Measurements from ENCODE around the genes AGBL1, MRPL46 and MRPS11.

DNA sequence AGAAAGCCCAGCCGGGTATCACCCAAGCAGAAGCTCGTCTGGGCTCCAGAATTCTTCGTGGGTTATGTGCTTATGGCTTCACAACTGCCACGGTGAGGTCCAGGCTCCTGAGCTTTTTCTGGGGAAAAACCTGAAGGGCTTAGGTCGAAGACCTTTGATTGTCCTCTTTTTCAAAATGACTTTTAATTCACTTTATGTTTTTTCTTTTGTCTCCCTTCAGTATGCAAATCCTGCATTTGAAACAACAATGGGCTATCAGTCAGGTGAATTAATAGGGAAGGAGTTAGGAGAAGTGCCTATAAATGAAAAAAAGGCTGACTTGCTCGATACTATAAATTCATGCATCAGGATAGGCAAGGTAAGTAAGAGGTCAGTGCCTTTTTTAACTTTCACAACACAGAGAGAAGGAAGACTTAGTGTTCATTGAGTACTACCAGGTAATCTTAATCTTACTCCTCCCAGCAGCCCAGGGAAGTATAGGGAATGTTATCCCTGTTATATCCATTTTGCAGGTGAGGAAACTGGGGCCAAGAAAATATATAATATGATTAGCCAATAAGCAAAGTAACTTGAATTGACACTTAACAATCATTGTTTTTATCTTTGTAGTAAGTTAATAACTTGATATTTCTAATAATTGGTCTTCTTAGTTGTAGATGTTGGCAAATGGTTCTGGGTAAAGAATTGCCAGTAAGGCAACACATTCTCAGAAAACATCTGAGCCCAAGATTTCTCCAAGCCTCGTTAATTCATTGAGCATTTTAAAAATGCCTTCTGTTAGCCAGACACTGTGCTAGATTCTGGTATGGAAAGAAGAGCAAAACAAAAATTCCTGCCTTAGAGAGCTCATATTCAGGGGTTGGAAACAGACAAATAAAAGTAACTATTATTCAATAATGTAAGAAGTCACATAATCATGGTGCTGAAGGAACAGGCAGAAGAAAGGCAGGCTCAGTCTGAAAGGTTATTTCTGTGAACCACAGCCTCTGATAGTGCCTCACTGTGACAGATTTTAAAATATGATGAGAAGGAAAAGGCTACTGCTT is 109.5 kb downstream of the PDE8A start:
- PRO-cap, 2 experiments, result no peak in any of the 2 experiments

GRCh38 chr15:85105043-85105571 is 123.5 kb downstream of the PDE8A start:
- PRO-cap, 2 experiments, result no peak in any of the 2 experiments

- PRO-cap, 2 experiments, result no peak in any of the 2 experiments
Observed at GRCh38 chr15:85114277-85115144, 132.9 kb downstream of the PDE8A start.

DNA sequence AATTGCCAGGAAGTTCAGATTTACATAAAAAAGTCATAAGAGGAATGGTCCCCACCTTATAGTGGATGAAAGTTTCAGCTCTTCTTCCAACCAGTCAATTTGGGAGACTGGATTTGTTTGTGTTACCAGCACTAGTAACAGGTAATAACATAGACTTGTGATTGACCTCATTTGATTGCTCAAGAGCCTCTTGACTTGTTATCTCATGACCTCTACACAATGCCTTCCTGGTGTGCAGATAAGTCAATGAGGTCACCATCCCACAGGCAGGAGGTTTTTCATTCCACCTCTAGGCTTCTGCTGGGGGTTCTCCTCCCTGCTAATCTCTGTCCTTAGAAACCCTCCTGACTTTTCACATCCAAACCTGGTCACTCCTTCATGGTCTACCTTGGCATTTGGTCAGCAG is 33.7 kb upstream of the AKAP13 start:
- PRO-cap, 2 experiments, result no peak in any of the 2 experiments

DNA sequence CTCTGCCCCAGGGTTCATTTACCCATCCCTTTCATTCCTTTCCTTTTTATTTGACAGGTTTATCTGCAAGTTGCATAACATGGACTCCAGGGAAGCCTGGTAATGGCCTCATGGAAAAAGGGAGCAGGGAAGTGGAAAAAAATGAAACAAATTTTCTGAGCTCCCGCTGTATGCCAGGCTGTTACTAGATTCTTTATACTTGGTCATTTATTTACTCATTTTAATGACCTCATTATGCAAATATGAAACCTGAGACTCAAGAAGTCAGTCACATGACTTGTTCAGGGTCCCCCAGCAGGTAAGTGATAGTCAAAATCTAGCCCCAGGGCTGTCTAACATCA is 32.8 kb upstream of the AKAP13 start:
- PRO-cap, 2 experiments, result no peak in any of the 2 experiments

DNA sequence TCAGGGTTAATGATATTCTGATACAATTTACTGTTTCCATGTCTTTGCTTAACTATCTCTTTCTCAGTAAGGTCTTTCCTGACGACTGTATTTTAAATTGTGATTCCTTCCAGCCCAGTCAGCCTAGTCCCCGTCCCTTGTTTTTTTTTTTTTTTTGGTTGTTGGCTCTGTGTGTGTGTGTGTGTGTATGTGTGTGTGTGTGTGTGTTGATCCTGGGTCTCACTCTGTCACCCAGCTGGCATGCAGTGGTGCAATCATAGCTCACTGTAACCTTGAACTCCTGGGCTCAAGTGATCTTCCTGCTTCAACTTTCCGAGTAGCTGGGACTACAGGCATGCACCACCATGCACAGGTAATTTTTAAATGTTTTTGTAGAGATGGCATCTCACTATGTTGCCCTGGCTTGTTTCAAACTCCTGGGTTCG is 31.4 kb upstream of the AKAP13 start:
- PRO-cap, 2 experiments, result no peak in any of the 2 experiments

DNA sequence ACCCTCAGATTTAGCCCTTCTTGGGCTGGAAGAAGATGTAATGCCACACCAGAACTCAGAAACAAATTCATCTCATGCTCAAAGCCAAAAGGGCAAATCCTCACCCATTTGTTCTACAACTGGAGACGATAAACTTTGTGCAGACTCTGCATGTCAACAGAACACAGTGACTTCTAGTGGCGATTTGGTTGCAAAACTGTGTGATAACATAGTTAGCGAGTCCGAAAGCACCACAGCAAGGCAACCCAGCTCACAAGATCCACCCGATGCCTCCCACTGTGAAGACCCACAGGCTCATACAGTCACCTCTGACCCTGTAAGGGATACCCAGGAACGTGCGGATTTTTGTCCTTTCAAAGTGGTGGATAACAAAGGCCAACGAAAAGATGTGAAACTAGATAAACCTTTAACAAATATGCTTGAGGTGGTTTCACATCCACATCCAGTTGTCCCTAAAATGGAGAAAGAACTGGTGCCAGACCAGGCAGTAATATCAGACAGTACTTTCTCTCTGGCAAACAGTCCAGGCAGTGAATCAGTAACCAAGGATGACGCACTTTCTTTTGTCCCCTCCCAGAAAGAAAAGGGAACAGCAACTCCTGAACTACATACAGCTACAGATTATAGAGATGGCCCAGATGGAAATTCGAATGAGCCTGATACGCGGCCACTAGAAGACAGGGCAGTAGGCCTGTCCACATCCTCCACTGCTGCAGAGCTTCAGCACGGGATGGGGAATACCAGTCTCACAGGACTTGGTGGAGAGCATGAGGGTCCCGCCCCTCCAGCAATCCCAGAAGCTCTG is 199.7 kb downstream of the AKAP13 start:
- PRO-cap, 2 experiments, result peak in 2 of 2 experiments; most common plus-strand start position 637 of the sequence (in 2); most common minus-strand start position 532 of the sequence (in 2)

GRCh38 chr15:85669497-85669986 is 125.2 kb downstream of the KLHL25 start:
- PRO-cap, 2 experiments, result no peak in any of the 2 experiments

DNA sequence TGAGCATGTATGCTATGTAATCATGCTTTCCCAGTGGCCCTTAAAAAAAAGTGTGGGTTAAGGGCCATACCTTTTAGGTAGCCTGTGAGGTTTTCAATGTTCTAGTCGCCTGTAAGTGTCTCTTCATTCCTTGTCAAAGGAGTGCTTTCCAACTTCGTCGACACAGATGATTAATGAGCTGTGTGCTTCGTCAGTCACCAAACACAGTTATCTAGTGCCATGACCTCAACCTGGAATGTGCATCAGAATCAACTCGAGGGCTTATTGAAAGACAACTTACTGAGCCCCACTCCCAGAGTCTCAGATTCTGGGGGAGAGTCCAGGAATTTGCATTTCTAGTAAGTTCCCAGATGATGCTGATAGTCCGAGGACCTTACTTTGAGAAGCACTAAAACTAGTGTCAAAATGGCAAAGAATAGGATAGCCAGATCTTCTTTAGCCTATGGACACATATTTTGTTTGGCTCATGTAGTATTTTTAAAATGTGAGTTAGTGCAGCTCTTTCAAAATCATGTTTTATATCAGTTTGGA is 86.0 kb downstream of the KLHL25 start:
- PRO-cap, 2 experiments, result peak in 1 of 2 experiments; most common plus-strand start position 99 of the sequence (in 1)

DNA sequence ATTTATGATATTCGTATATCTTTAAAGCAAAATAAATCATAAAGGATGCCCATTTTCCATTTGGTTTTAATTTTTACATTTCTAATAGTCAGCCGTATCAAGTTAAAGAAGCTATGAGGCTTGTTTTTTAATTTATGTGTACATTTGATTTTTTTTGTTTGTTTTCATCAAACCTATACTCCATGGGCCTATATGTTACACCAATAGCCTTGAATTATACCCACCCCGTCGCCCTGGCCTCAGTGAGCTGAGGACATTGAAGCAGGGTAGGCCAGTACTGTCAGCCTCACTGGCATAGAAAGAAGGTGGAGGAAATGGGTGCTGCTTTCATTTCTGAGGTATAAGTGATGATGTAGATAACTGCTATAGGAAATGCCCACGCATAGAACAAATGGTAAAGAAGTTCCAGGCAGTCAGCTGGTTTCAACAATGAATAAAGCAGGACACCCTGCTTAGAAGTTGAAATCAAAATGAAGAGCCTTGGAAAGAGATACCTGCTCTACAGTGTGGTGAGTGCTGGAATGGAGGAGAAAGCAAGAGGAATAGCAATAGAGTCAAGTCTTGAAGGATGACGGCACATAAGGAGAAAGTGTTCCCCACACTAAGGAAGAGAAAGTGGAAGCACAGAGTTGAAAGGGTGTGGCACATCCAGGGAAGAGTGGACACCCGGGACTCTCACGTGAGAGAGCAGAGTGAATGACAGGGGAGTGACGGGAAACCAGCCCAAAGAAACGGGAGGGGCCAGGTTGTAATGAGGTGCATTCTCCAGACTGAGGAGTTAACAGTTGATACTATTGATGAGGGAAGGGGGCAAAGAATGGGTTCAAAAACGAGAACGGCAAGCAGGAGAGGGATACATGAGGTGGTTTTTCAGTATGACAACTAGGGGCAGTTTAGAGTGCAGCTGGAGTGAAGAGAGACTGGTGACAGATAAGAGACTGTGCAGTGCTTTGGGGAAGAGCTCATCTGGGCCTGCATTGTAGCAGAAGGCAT is 70.6 kb downstream of the KLHL25 start:
- PRO-cap, 2 experiments, result peak in 2 of 2 experiments; most common plus-strand start position 300 of the sequence (in 1)

DNA sequence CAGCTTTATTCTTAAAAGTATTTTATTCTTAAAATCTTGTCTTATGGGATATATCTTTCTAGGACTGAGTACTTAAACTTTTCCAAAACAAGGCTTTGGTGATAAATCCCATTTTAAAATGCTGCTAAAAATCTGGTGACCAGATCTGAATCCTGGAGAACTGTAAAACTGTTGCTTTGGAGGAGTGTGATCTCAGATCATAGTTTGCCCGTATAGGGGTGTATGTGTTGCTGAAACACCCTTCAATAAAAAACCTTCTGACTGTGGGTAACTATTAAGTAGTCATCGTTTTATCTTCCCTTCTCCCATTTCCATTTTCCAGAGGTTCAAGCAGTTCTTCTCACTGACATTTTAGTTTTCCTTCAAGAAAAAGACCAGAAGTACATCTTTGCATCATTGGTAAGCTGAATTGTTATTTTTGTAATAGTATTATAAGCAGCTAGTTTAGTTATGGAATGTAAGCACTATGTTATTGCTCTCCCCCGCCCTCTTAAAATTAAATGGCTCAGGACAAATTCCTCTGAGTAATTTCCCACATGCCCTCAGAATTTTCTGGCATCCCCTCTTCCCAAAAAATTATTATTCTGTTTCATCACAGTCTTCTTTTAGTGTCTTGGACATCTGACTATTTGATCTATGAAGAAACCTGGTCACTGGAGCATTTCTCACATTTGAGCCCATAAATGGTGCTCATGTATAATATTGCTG is 68.5 kb downstream of the KLHL25 start:
- PRO-cap, 2 experiments, result no peak in any of the 2 experiments

DNA sequence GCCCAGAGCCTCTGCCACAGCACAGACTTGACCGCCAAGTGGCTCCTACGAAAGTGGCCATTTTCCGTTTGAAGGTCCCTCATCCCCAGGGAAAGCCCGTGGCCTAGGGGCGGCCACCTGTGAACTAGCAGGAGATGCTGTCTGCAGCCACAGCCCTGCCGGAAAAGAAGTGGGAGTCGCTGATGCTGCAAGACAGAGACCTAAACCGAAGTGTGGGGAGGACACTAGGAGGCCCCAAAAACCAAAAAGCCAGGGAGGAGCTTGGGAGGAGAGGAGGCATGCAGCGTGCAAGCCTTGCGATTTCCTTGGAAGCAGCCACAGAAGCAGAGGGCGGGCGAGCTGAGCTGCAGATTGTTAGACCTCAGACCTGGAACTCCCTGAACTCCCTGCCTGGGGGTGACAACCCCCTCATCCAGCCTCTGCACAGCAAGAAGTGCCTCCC is 43.9 kb downstream of the KLHL25 start:
- PRO-cap, 2 experiments, result no peak in any of the 2 experiments

DNA sequence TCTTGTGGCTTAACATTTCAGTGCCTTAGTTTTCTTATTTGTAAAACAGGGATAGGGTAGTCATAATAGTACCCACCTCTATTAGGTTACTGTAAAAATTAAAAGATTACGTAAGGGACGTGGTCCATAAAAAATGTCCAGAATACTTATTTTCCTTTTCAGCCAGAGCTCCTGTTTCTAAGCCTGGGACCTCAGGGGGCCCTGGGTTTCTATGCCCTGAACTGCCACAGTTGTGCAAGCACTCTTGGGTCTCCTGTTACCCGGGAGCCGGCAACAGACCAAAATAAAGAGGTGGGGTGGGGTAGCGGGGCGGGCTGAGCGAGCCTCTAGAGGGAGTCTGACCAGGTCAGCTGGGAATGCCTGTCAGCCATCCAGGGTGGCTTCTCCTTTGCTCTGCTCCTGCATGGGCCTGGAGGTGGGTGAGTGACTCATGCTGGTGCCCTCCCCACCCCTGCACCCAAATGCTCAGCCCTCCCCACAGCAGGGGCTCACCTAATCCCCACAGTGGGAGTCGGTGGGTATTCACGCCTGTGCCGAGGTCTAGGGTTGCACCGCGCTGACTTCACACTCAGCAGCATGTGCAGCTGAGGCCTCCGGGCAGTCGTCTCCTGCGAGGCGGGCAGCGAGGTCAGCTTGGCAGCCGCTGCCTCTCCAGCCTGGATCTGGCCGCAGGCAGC is at the start of gene AGBL1:
Gene AGBL1 (plus strand): TSS at position 600 of the 677 bp plus-strand sequence.
- PRO-cap, 2 experiments, result no peak in any of the 2 experiments

DNA sequence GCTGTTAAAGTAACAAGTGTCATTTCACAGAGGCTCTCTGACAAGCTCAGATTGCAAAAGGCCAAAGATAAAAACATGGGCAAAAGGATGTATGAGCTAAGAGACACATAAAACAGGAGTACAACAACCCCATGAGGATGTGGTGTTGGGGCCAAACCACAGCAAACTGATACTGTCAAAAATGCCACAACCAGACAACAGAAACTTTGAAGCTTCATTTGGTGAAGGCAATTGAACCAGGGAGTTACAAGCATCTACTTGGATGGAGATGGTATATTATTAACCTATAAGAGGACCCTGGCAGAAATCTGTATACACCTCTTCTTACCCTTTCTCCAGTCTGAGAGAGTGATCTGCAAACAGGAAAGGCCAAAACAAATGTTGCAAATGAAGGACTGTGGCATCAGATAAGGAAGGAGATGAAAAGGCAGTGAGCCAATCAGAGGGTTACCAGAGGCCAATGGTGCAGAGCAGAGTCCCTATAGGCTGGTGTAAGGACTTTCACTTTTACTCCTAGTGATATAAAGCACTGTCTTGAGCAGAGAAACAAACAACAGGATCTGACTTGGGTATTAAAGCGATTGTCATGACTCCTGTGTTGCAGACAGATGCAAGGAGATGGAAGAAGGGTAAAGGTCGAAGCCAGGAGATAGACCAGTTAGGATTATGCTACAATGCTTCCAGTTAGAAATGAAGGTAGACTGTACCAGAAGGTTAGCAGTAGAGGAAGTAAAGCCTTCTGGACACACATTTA is 659.0 kb downstream of the NTRK3 start:
- PRO-cap, 2 experiments, result no peak in any of the 2 experiments

GRCh38 chr15:88257904-88259010 is 1.7 kb upstream of the NTRK3 start:
- PRO-cap, 2 experiments, result no peak in any of the 2 experiments

- PRO-cap, 2 experiments, result peak in 2 of 2 experiments; most common plus-strand start chr15:88467421 (in 2); most common minus-strand start chr15:88467388 (in 2)
Observed at GRCh38 chr15:88466857-88467590, at the start of gene MRPL46. MRPL46 (minus strand) TSS chr15:88467388.

GRCh38 chr15:88467591-88468424 is at the start of gene MRPS11:
MRPS11 (plus strand) TSS chr15:88467708.
- PRO-cap, 2 experiments, result peak in 1 of 2 experiments; most common plus-strand start chr15:88467747 (in 1); most common minus-strand start chr15:88467649 (in 1)

- PRO-cap, 2 experiments, result no peak in any of the 2 experiments
Observed at GRCh38 chr15:88496747-88497847, 29.6 kb downstream of the MRPS11 start.

DNA sequence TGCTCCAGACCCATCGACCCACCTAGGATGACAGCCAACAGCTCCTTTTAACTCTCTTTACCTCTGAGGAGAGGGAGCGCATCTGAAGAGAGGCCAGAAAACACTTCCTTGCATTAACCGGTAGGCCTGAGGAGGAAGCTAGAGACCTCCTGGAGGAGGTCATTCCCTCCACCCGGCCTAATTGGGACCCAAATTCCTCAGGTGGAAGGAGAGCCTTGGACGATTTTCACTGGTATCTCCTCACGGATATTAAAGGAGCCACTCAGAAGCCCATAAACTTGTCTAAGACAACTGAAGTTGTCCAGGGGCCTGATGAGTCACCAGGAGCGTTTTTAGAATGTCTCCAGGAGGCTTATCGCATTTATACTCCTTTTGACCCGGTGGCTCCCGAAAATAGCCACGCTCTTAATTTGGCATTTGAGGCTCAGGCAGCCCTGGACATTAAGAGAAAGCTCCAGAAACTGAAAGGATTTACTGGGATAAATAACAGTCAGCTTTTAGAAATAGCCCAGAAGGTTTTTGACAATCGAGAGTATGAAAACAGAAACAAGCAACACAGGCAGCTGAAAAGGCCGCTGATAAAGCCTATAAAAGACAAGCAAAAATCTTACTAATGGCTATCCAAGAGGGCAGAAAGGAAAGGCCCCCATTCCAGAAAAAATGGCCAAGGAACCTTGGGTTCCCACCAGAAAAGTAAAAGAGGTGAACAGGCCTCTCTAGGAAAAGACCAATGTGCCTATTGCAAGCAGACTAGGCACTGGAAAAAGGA is 4.2 kb downstream of the DET1 start:
- PRO-cap, 2 experiments, result no peak in any of the 2 experiments

DNA sequence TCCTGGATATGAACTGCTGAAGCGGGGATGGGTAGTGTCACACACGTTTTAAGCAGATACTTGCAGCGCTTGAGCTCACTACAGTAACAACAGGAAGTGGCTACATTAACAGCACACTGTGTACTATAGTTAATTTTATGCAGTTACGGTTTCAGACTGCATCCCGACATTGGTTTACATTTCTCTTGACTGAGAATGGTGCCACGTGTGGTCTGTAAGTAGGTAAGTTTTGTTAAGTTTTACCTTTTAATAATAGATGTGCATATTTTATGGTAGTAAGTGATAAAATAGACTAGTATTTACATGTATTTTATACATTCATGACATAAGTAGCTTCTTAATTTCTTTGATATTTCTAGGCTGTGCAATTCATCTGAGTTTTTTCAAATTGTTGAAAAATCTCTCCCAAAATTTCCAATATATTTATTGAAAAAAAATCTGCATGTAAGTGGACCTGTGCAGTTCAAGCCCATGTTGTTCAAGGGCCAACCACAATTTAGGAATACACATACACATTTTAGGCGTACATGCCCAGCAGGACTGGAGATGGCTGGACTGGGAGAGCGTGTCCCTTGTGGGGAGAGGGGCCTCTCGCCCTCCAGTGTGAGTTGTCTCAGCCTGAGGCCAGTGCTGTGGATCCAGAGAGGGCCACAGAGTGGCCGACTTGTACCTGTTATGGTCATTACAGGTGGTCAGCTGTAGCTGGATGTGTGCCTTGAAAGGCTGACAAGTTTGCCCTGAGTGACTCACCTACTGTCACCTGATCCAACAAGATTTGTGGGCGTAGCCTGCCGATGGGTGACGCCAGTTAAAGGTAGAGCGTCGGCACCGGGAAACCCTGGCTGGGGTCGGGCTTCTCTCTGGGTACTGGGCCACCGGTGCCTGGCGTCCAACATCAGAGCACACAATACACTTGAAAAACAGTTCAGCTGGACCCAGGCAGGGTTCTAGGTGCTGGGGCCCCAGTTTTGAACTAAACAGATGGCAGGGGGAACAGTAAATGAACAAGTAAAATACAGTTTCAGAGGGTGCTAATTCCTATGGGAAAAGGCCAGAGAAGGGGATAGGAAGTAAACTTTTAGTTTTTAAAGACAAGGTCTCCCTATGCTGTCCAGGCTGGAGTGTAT is 3.0 kb upstream of the ISG20 start:
- PRO-cap, 2 experiments, result peak in 2 of 2 experiments; most common plus-strand start position 841 of the sequence (in 2); most common minus-strand start position 740 of the sequence (in 1)